BJ (cell line): ENCODE data around the gene SPRY4.

DNA sequence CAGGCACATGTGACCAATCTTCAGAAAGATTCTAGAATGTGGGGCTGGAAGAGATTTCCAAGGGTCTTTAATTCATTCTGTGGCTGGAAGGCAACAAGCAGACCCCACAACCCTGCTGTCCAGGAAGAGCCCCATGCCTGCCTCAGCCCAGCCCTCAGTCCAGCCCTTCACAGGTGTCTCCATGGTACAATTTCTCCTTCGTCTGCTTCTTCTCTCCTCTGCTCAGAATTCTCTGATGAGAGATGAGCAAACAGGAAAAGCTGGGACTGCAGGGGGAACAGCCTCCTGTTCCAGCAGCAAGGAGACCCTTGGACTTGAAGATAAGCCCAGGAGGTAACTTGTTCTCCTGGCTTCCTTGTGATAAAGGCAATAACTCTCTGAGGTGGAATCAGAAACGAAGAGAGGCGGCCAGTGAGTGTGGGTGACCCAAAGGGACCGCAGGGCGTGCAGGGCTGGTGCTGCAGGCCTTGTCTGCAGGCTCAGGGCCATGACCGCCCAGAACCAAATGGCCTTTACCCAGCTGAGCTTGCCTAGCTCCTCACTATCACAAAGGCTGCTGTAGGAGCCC is 72.3 kb downstream of the NDFIP1 start:
- CAGE, long polyA plus RNA, result no peak
- RRBS, result no CpG with 5 or more reads among the region's 6 CpGs

GRCh38 chr5:142223759-142224268 is 101.0 kb downstream of the SPRY4 start:
- CAGE, long polyA plus RNA, result no peak
- RRBS, result no CpG with 5 or more reads among the region's 4 CpGs

- CAGE, long polyA plus RNA, result start-site peak on the minus strand at chr5:142325016-142325025, 108 and 96 reads in 2 replicates; start-site peak on the plus strand at chr5:142325182-142325222, 131 and 74 reads in 2 replicates
- RRBS, result no CpG with 5 or more reads among the region's 41 CpGs
Measured at GRCh38 chr5:142324938-142325548, at the start of gene SPRY4. TSS of gene SPRY4 (minus strand) at chr5:142325021.

- CAGE, long polyA plus RNA, result no peak
- RRBS, result no CpG with 5 or more reads among the region's 4 CpGs
Measured at GRCh38 chr5:142698988-142699312, 13.1 kb upstream of the FGF1 start.

DNA sequence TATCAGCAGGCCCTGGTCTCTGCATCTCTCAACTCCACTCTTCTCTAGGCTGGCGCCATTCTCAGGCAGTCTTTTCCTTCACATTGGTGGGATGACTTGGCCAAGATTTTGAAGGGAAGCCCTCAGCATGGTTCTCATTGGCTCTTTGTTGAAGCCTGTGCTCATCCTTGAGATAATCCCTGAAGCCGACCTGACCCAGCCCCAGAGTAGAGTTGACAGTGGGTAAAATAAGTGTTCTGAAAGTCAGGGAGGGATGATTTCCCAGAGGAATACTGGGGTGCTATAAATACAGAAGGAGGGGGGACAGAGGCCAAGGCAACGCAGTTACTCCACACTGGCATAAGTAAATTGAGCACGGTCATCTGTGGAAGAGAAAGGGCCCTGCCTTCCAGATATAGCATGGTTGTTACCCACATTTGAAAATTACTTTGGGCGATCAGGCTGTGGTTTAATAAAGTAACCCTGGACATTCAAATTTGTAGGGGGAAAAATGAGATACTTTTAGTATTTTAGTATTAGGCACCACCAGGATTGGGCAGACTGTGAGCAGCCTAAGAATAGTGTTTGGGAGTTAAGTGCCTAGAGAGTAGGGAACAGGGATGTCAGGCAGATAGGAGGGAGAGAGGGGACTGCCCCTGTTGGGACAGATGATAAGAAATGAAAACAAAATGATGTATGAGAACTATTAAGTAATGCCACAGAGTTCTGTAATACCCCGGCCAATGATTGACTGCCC is 24.1 kb downstream of the ARHGAP26 start:
- CAGE, long polyA plus RNA, result no peak
- RRBS, result no CpG with 5 or more reads among the region's 6 CpGs

GRCh38 chr5:142864114-142865256 is 94.3 kb downstream of the ARHGAP26 start:
- CAGE, long polyA plus RNA, result no peak
- RRBS, result 46% methylated on average over 1 of the region's 16 CpGs

- CAGE, long polyA plus RNA, result no peak
- RRBS, result no CpG with 5 or more reads among the region's 11 CpGs
Measured at GRCh38 chr5:142906789-142908016, 137.0 kb downstream of the ARHGAP26 start.

- CAGE, long polyA plus RNA, result no peak
- RRBS, result no CpG with 5 or more reads among the region's 11 CpGs
Measured at GRCh38 chr5:142981993-142983299, 212.3 kb downstream of the ARHGAP26 start.

DNA sequence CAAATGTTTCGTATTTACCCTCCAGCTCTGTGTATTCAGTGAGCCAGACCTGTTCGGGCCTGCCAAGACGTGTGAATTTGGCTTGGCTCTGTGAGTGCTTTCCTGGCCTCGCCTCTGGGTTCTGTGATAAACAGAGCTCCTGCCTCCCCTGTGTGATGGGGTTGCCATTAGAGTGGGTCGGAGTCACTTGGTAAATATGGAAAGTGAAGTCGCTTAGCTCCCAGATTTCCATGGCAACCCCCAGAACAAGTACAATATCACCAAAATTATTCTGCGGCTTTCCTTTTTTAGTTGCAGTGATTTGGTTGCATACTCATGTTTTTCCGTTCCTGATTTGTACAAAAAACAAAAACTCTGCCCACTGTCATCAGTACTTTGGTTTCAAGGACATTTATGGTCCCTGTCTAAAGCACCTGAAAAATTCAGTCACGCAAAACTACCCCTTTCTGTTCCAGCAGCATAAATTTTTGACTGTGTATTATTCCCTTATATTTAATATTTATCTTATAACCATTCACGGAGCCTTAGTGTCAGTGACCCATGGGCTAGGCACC is 260.2 kb downstream of the NR3C1 start:
- CAGE, long polyA plus RNA, result no peak
- RRBS, result no CpG with 5 or more reads among the region's 10 CpGs

DNA sequence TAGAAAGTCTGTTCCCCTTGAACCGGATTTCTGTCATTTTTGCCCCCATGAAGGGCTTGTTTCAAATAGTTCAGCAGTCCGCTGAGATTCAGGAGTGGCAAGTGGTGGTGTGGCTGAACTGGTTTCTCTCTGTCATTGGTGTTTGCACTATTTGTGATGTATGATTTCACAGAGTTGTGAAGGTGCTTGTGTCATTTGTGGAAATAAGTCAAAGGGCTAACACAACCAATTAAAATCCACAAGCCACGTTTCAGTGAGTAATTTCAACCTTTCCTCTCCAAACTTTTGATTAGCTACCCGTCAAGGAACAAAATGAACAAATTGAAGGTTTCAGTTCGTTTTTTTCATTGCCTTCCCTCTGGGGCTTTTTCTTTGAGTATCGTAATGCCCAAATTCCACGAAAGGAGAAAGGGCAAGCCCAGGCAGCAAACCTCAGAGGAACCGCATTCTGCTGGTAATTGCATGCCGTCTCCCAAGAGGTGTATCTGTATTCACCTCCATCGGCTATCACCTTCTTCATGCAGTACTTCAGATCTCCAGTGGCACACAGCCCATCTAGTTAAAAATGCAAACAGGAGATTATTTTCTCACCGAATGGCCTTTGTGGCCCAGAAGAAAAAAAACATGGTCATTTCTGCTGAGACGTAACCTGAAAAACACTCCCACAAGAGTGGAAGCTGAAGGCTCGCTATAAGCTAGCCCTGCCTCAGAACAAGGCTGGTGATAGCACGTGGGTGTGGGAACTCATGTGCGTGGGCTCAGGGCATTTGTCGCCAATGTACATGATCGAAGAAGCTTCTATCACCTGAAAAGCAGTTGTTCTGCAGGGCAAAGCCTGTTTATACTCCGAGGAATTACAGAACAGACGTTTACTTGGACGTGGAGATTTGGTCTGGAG is 197.1 kb downstream of the NR3C1 start:
- CAGE, long polyA plus RNA, result no peak
- RRBS, result no CpG with 5 or more reads among the region's 20 CpGs

DNA sequence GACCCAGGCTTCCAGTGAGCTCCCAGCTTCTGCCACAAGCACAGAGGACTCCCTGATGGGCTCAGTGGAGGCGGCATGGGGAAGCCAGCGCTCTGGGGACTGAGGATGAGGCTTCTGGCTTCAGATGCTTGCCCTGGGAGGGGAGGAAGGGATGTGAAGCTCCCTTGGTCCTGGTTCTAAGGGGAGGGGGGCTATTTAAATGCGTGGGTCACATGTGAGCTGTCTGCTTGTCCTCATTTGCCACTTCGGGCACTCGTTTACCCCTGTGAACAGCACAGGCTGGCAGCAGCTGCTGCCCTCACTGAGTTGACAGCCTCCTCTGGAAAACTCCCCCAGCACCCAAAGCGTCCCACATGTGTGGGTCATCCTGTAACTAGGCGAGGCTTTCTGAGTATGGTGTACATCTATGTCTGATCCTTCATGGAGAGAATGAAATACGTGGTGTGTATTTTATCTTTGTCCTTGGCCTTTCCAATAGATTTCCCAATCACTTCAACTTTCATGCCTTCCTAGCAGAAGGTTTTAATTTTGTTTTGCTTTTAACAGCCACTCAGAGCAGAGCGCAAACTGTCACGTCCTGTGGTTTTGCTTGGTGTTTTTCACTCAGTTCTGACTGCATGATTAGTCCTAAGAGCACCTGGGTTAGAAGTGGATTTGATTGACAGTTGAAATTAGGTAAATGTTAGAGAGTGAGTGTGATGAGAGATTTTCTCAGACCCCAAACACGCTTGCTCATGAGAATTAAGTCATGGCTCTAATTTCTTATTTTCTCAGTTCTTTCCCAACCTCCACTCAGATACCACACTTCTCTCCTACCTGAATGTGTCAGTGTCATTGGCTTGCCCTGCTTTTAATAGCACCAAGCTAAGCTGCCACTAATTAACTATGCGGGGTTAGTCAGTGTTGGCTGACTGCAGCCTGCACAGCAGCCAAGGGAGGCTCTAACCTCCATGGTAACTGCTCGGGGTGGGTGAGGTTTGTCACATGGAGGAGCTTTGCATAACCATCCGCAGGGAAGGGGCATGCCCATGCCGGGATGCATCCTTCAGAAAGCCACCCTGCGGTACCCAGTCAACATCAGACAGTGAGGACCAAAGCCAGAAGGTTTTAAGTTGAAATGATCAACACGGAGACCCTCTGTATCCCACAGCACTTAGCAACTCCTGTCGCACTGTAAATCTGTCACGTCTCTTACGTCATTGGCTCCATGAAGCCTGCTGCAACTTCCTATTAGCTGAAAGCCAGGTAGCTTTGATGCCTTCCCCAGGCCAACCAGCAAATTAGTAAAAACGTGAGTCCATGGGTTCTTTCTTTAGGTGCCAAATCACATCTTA is 173.5 kb downstream of the NR3C1 start:
- CAGE, long polyA plus RNA, result no peak
- RRBS, result no CpG with 5 or more reads among the region's 21 CpGs

GRCh38 chr5:143405793-143406021 is 2.2 kb upstream of the NR3C1 start:
- CAGE, long polyA plus RNA, result no peak
- RRBS, result no CpG with 5 or more reads among the region's 4 CpGs

DNA sequence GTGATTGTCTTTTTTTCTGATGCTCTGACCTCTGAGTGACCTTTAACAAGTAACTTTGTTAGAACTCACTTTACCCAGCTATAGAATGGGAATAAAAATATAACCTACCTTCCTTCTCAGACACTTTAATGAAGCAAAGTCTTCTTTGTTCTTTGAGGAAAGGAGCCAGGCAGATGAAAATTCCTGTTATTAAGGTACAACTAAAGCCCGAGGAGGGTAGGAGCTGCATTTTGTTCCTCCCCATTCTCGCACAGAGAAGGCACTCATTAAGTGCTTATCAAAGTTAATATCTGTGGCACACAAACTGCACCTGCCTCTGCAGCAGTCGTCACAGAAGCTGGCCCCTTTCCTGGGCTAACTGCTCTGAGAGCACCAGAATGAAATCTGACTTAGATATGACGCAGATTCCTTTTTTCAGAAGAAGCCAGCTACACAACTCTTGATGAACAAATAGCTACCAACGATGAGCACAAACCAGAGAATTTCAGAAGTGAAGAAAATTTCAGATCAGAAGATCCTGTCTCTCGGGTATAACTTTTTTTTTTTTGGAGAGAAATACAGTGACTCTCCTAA is 31.0 kb upstream of the NR3C1 start:
- CAGE, long polyA plus RNA, result no peak
- RRBS, result no CpG with 5 or more reads among the region's 6 CpGs

- CAGE, long polyA plus RNA, result no peak
- RRBS, result no CpG with 5 or more reads among the region's 3 CpGs
Measured at GRCh38 chr5:145510263-145511130, 324.6 kb downstream of the PRELID2 start.

GRCh38 chr5:145939254-145940060 is 3.1 kb downstream of the SH3RF2 start:
- CAGE, long polyA plus RNA, result no peak
- RRBS, result no CpG with 5 or more reads among the region's 8 CpGs

- CAGE, long polyA plus RNA, result no peak
- RRBS, result no CpG with 5 or more reads among the region's 6 CpGs
Measured at GRCh38 chr5:146047222-146047957, 58.0 kb downstream of the PLAC8L1 start.

GRCh38 chr5:146067990-146068630 is 37.3 kb downstream of the PLAC8L1 start:
- CAGE, long polyA plus RNA, result no peak
- RRBS, result no CpG with 5 or more reads among the region's 11 CpGs

- CAGE, long polyA plus RNA, result no peak
- RRBS, result no CpG with 5 or more reads among the region's 7 CpGs
Measured at GRCh38 chr5:146609323-146609607, 93.3 kb upstream of the GPR151 start.

DNA sequence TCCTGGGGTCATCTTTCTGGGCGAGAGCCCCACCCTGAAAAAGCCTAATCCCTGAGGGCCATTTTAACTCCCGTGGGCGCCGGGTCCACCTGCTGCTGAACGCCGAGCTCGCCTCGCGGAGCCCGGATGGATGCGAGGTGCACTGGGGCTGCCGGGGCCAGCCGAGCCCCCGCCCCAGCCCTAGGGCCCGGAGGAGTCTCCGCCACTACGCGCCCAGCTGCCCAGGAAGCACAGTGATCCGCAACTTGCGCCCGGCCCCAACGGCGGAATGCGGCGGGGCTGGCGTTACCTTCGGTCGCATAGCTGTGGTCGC is 888 bp downstream of the PPP2R2B start:
- CAGE, long polyA plus RNA, result no peak
- RRBS, result 4% methylated on average over 17 of the region's 29 CpGs

- CAGE, long polyA plus RNA, result no peak
- RRBS, result no CpG with 5 or more reads among the region's 4 CpGs
Measured at GRCh38 chr5:147073097-147073588, 161.7 kb upstream of the STK32A start.